Calu3 (cell line): ENCODE measurements around the genes PEDS1 and CEBPB.

DNA sequence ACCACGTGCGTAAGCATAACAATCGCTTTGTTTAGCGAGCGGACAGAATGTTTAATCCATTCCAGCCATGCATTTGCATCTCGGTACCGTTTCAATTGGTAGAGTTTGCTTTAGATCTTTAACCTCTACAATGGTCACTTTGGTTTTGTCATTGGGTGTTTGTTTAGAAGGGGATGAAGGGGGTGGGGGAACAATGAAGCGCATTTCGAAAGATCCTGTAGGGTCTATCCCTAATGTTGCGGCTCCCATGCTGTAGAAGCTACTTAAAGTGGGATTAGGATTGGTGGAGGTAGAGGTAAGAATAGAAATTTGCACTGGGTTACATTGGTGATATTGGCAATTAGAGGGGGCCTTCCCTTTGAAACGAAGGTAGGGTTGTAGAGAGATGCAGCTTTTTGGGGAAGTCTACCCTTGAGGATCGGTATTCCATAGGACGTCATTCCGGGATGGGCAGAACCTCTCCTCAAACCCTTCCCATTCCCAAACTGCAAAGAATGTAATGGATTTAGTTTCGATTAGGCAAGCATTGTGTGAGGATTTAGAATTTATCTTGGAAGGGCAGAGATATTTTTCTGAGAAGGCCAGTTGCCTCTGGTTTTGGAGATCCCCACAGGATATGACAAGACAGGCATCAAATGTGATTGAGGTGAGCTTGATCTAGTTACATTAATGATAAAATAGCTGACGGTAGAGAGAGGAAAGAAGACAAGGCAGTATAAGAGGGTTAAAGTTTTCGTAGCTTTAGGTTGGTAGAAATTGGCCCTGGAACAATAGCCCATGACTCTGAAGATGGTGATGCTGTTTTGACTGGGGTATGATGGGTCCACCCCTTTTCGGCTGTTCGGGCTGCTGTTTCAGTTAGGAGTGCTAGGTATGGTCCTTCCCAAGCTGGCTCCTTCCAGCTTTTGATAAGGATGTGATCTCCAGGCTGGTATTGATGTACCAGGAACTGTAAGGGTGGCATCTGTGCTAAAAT lies 5.4 kb upstream of the ZNFX1 start:
- PRO-cap: unidirectional peak, plus-strand start at position 236 of the sequence

GRCh38 chr20:49418614-49419091 lies 63.8 kb downstream of the KCNB1 start:
- PRO-cap: no peak

DNA sequence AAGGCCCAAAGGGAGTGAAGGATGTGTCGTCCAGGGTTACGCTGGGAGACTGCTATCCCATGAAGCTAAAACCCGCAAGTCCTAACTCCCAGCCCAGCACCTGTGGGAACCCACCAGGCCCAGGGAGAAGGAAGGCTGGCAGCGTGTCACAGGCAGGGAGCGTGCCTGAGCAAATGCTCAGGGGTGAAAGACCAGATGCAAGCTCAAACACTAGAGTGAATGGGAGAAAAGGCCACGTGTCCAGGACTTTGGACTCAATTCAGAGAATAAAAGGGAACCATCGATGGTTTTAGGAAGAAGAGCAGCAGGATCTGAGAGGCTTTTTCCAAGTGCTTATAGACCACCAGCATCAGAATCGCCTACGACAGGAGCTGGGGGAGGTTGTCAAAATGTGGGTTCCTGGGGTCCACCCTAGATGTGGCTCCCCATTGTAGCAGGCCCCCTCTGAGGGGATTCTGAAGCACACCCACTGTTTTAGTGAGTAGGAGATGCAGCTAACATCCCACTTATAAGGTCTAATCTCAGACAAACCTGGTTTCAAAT lies 16.1 kb upstream of the PTGIS start:
- PRO-cap: bidirectional peak, plus-strand start at position 296 of the sequence, minus-strand start at position 185 of the sequence

DNA sequence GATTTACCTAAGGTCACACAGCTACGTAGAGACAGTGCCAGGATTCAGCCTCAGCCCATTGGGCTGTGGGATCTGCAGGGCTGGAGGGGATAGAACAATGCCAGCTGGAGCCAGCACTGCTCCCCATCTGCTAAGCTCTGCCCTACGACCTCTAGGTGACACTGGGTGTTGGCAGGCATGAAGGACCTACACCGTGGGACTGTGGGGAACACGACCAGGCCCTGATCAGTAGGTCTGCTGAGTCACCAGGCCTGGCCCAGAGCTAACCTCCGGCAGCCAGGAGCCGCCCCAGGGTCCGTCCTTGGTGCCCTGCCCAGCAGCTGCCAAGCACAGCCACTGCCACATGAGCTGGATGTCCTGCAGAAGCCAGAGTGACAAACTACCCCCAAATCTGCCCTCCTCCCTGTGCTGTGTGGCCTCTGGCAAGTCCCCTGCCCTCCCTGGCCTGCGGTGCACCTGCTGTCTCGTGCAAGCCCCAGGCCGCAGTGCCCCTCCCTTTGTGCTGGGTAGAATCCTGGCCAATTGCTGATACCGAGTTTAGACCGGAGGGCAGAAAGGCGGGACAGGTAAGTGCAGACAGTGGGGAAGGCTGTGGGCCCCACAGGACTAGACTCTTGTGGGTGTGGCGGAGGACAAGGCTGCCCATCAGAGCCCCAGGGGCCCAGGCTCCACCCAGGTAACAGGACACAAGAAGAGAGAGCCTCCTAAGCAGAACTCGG lies 47.7 kb upstream of the PTGIS start:
- PRO-cap: unidirectional peak, minus-strand start at position 487 of the sequence

DNA sequence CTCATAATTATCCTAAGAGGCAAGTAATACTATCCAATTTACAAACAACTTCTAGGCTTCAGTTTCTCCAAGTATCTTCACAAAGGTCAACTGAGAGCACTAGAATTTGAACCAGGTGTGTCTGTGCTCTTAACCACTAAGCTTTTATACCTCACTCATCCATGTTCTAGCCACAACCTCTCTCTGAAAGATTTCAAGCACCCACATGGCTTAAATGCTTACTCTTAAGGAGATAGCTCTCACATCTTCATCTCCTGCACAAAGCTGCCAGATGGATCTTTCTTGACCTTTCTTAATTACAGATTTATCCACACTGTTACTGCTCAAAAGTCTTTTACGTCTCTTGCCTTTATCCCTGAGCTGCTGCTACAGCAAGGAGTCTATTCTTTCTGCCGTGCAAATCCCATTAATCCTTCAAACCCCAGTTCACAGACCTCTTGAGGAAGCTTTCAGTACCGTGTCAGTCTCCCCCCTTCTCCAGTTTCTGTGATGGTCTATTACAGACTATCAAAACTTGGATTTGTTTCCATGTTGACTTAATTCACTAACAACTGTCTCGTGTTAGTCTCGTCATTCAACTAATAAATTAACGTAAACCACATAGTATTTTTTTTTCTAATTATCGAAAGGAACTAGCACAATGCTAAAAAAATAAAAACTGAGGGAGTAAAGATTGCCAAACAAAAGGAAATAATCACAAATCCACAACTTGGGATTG lies 54.6 kb downstream of the B4GALT5 start:
- PRO-cap: no peak

GRCh38 chr20:49697121-49697864 lies 16.4 kb downstream of the B4GALT5 start:
- PRO-cap: no peak

DNA sequence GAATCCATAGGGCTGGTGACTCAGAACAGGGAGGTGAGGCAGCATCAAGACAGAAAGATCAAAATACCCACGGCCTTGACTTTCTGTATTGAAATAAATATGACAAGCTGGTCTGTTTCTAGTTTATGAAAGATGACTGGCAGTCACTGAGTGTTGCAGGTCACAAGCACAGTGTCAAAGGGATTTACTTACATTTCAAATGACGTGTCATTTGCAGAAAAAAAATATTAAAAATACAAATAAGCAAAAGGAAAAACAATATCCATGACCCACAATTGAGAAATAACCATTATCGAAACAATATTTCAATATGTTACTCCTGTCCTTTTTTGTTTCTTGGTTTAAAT lies 6.0 kb upstream of the SLC9A8 start:
- PRO-cap: no peak

DNA sequence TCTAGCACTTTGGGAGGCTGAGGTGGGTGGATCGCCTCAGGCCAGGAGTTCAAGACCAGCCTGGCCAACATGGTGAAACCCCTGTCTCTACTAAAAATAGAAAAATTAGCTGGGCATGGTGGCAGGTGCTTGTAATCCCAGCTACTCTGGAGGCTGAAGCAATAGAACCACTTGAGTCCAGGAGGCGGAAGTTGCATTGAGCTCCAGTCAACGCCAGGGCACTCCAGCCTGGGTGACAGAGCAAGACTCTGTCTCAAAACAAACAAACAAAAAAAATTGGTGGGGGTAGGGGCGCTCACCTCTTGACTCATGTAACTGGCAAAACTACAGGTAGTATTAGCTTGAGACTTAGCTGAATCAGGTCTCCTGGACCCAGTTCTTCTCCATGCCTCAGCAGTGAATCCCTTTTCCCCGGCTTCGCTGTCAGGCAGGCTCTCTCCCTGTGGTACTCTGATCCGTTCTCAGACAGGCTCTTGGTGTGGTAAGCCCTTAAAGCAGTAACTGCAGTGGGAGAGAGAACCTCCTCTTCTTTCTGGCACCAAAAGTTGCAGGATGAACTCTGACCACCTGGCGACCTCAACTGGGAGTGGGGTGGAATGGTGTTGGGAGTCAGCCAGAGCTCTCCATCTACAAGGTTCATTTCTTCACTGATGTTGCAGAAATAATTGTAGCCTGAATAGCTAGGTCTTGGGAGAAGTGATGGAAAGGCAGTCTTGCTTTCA lies 12.9 kb downstream of the SLC9A8 start:
- PRO-cap: no peak

DNA sequence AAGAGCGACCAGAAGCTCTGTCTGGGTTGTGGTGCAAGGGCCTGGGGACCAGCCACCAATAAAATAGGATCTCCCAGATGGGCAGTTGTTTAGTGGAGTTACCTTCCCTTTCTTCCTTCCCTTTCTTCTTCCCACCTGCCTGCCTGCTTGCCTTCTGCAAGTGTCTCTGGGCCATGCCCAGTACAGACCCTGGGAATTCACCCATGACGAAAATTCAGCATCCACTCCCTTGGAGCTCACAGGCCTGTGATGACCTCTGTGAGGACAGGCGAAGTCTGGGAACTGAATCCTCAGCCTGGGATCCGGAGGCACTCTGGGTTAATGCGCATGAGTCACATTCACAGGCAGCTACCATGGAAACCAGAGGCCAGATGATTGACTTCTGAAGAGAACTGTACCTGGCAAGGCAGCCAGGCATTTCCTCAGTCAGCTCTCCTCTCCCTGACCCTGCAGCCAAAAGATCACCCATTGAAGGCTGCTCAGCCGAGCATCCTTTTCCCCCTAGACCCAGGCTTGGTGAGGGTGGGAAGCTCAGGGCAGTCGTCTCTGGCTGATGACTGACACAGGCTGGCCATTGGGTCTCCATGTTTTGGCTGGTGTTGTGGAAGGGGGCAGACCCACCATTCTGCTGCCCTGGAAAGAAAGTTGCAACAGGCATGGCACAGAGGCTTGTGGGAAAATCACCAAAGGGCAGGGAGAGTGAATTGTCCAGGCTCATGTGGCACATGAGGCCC lies 41.1 kb downstream of the SLC9A8 start:
- PRO-cap: no peak

GRCh38 chr20:49874299-49874655 lies 41.1 kb downstream of the SPATA2 start:
- PRO-cap: no peak

- PRO-cap: no peak
Observed at GRCh38 chr20:49928429-49928691, 7.8 kb upstream of the RNF114 start.

GRCh38 chr20:50033675-50034253 lies 51.0 kb downstream of the SNAI1 start:
- PRO-cap: no peak

GRCh38 chr20:50040986-50041507 lies 58.3 kb downstream of the SNAI1 start:
- PRO-cap: no peak

DNA sequence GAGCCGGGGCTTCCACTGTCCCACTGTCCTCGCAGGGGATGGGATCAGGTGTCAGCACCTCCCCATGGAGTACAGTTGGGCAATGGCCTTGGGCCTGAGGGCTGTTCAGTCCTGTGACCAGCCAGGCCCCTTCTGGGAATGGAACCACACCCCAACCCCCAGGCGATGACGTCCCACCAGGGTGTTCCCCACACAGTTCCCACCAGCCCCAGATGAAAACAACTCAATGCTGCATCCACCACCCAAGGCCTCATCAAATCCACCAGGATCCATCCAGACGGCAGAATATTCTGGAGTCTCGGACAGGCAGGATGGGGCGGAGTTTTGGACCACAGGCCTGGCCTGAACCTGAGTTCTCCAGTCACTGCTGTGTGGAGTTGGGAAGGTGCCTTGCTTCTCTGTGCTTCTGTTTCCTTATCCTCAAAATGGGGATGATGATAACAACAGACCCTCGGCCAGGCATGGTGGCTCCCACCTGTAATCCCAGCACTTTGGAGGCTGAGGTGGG lies 62.1 kb downstream of the UBE2V1 start:
- PRO-cap: no peak

DNA sequence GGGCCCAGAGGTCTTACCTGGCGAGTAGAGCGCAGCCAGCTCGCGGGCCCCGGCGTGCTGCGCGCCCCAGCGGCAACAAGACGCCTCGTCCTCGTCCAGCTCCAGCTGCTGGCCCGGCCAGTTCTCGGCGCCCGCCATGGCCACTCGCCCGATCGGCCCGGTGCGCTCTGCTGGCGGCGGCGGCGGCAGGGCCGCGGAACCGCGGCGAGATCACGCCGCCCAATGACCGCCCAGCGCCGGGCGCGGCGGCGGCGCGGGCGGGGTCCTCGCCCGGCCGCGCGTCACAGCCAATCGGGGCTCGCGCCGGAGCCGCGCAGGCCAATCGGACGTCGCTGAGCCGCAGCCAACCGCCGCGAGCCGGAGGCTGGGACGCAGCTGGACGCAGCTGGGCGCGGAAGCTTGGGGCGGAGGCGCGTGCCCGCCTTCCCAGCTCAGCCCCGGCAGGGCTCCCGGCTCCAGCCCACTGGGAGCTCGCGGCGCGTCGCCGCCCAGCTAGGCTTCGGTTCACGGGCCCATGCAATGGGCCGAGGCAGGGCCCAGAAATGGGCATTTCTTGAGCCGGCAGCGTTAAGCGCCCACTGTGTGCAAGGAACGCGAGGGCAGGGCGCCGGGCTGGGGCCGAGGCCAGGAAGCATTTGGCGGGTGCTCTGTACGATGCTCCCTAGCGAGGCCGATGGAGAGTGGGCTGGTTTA lies at the start of gene PEDS1:
Gene PEDS1, minus strand, starts transcription at position 224 of the 693 bp plus-strand sequence.
- PRO-cap: bidirectional peak, plus-strand start at position 429 of the sequence, minus-strand start at position 224 of the sequence

- PRO-cap: no peak
Observed at GRCh38 chr20:50186832-50187367, 3.7 kb upstream of the CEBPB start.

GRCh38 chr20:50190374-50191185 lies at the start of gene CEBPB:
TSS of gene CEBPB (plus strand) at chr20:50190830.
- PRO-cap: bidirectional peak, plus-strand start at chr20:50190616, minus-strand start at chr20:50190528; bidirectional peak, plus-strand start at chr20:50190833, minus-strand start at chr20:50190717

- PRO-cap: bidirectional peak, plus-strand start at chr20:50191391, minus-strand start at chr20:50191318
Observed at GRCh38 chr20:50191186-50191483, 505 bp downstream of the CEBPB start.

GRCh38 chr20:50195037-50196039 lies 4.7 kb downstream of the CEBPB start:
- PRO-cap: no peak

DNA sequence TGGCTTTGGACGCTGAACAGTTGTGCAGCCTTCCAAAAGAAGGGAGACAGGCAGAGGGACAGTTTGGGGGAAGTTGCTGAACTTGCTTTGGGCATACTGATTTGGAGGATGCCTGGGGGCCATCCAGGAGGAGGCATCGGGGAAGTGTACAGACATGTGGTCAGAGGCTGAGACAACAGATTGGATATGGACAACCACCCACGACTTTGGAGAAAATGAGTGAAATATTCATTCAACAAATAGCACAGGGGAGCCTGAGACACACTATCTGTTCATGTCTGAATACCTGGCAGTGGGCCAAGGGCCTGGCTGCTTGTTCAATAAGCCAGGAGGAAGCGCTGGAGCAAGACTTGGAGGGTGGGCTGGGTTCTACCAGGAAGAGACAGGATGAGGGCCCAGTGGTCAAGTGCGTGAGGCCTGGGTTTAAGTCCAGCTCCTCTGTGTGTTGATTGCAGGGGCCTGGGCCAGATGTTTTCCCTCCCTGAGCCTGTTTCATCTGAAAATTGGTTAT lies 113.3 kb downstream of the CEBPB start:
- PRO-cap: no peak